Urinary bladder (tissue), 3 donors: ENCODE measurements around a stretch of chr6.

DNA sequence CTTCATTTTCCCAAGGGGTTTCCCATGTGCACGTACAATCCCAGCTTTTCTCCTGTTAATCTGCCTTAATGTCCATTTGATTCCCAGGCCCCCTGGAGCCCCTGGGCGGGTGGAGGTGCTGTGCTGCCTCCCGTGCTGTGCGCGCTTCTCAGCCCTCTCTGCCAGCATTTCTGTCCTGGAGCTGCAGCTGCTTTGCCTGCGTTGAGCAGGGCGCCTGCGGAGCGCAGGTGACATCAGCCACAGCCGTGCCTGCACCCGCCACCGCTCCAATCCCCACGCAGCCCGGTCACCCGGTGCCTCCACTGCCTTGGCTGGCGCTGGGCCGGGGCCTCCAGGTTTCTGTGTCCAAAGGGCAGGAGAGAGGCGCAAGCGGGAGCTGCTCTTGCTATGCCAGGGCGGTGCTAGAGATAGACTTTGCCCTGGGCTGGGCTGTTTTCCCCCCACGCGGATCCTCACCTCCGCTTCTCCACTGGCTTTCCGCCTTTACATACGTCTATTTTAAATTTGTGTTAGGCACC is 96.4 kb downstream of the TTLL2 start:
- PRO-cap, result no peak
- RAMPAGE, long total RNA, result no peak

DNA sequence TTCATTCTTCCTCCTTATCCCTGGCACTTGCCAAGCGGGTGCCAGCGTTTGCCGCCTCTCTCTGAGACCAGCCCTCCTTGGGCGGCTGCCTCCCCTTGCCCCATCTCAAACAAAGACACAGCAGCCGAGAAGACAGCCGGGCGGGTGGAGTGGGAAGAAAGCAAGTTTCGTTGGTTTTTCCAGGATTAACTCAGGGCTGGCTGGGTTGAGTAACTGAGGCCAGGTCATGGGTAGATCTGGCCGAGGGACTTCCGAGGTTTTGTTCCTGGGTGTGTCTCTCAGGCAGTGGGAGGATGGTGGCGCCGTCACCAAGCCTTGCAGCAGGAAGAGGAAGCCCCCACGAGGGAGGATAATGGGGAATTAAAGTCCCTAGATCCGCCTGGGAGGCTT is 167.2 kb downstream of the TTLL2 start:
- PRO-cap, result no peak
- RAMPAGE, long total RNA, result no peak

GRCh38 chr6:167678316-167679428 is 148.0 kb upstream of the AFDN start:
- PRO-cap, result no peak
- RAMPAGE, long total RNA, result no peak

GRCh38 chr6:167733527-167734636 is 92.8 kb upstream of the AFDN start:
- PRO-cap, result bidirectional peak, plus-strand start at chr6:167734281, minus-strand start at chr6:167734065
- RAMPAGE, long total RNA, result no peak

DNA sequence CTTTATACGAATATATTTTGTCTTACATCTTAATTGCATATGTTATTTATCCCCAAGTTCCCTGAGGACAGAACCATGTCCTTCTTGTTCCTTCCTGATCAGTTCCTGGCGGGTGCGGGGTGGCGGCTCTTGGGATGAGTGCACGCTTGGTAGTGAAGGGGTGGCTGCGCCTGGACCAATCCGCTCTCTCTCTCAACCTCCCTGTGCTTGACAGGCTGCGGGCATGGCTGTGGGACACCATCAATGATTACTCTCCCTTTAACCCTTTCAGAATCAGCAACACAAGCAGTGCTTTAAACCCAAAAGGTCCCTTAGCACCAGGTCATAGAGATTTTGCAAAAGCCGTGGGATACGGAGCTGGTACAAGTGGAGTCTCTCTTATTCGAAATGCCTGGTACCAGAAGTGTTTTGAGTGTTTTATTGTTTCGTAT is 34.6 kb upstream of the AFDN start:
- PRO-cap, result no peak
- RAMPAGE, long total RNA, result no peak

- PRO-cap, result unidirectional peak, plus-strand start at chr6:167825796
- RAMPAGE, long total RNA, result no peak
These were observed 1.1 kb upstream of the AFDN start for GRCh38 chr6:167825370-167826213.

- PRO-cap, result no peak
- RAMPAGE, long total RNA, result no peak
These were observed 6.3 kb downstream of the AFDN start for GRCh38 chr6:167832880-167833517.

GRCh38 chr6:167850488-167851208 is 23.9 kb downstream of the AFDN start:
- PRO-cap, result no peak
- RAMPAGE, long total RNA, result no peak

GRCh38 chr6:167855359-167856389 is 29.0 kb downstream of the AFDN start:
- PRO-cap, result no peak
- RAMPAGE, long total RNA, result no peak

- PRO-cap, result no peak
- RAMPAGE, long total RNA, result no peak
These were observed 50.2 kb downstream of the AFDN start for GRCh38 chr6:167876860-167877396.

GRCh38 chr6:167936905-167937415 is 60.5 kb upstream of the KIF25 start:
- PRO-cap, result no peak
- RAMPAGE, long total RNA, result no peak

GRCh38 chr6:168081422-168081739 is 2.4 kb upstream of the FRMD1 start:
- PRO-cap, result no peak
- RAMPAGE, long total RNA, result no peak

DNA sequence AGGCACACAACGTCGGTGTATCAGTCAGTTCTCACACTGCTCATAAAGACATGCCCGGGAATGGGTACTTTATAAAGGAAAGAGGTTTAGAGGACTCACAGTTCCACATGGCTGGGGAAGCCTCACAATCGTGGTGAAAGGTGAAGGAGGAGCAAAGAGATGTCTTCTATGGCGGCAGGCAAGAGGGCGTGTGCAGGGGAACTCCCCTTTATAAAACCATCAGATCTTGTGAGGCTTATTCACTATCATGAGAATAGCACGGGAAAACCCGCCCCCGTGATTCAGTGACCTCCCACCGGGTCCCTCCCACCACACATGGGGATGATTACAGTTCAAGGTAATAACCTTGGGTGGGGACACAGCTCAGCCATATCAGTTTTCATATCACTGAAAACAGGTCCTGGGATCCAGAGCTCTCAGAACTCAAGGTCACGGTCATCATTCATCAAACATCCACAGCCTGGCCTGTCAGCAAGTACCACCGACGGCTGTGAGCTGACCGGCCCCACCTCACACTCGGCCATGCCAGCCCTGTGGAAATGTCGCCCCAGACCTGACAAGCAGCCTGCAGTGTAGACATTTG is 14.0 kb upstream of the FRMD1 start:
- PRO-cap, result no peak
- RAMPAGE, long total RNA, result no peak

DNA sequence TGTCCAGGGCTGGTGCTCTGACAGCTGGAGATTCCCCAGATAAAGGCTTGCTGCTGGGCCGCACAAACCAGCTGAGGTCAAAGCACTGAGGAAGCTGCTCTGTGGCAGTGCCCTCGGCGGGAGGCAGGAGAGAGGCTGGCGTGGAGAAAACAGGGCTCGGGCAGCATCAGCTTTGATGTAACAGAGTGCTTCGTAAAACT is 84.4 kb upstream of the FRMD1 start:
- PRO-cap, result no peak
- RAMPAGE, long total RNA, result no peak

- PRO-cap, result no peak
- RAMPAGE, long total RNA, result no peak
These were observed 48.7 kb downstream of the DACT2 start for GRCh38 chr6:168270761-168271401.

DNA sequence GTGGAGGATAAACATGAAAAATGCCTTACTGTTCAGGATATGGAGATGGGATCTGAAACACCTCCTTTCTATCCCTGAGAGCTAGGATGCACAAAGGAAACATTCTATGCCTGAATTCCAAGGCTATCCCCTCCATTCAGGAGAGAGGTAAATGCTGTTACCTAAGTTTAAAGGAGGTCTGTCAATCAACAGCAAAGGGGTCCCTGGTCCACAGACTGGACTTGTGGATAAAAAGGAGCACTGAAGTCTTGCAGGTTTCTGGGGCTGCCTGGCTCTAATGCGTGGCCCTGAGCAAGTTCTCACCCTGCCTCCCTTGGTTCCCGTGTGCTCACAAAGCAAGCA is 4.9 kb downstream of the DACT2 start:
- PRO-cap, result no peak
- RAMPAGE, long total RNA, result no peak

DNA sequence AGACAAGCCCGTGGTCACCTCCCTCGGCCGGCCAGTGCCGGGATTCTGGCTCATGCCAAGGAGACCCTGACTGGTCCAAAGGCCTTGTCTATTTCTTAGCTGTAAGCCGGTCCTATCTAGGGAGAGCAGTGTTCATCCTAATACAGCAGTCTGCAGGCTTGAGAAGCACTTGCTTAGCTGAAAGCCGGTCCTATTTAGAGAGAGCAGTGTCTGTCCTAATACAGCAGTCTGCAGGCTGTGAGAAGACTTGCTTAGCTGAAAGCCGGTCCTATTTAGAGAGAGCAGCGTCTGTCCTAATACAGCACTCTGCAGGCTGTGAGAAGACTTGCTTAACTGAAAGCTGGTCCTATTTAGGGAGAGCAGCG is 96.0 kb downstream of the SMOC2 start:
- PRO-cap, result no peak
- RAMPAGE, long total RNA, result no peak

DNA sequence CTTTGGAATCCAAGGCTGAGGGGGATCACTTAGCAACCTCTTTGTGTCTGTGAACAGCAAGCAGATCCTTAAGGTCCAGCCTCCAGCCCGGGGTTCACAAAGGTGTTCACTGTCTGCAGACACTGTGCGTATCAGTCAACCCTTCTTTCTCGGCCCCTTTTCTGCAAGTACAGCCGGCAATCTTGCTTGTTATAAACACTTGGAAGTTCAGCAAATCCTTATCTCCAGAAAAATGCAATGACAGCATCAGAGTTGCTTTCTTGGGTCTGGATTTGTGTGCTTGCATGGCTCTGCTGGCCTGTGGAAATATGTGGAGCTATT is 100.2 kb downstream of the SMOC2 start:
- PRO-cap, result no peak
- RAMPAGE, long total RNA, result no peak

GRCh38 chr6:168716064-168716680 is 275.2 kb downstream of the SMOC2 start:
- PRO-cap, result unidirectional peak, plus-strand start at chr6:168716518
- RAMPAGE, long total RNA, result no peak

DNA sequence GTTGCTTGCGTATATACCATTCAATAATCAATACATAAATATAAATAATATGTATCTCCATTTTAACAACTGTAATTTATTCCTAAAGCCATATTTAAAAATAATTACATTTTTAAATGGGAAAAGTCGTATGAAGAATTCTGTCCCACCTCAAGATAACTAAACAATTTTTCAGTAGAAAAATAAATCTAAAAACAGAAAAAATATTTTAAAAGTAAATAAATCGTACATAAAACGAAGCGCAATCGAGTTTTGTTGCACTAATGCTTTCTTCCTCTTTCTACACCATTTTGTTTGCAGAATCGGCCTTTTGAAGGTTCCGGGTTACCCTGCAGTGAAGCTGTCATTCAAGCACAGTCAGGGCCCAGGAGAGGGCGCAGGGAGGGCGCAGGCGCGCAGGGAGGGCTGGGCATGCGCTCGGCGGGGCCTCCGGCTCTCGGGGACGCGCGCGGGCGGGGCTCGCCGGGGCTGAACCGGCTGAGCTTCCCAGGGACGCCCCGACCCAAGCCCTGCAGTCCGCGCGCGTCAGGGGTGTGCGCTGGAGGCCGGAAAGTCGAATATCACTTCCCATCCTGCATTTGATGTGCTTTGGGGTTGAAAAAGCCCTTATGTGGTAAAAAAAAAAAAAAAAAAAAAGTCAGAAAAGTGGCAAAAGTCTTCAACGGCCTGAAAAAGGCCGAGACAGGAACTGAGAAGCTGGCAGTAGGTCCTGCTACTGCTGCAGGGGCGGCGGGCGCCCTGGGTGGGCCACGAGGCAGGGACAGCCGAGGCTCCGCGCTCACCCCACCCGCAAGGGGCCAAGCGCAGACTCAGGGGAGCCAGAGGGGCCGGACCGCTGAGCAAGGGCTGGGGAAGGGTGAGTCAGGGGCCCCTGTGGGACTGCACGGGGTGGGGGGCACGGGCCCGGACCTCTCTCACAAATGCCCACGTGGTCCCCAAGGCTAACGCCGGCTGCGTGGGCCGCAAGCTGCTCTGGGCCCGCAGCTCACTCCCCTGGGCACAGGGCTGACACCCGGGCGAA is 40.6 kb downstream of the THBS2 start:
- PRO-cap, result bidirectional peak, plus-strand start at position 514 of the sequence, minus-strand start at position 284 of the sequence
- RAMPAGE, long total RNA, result no peak